ENCODE data around the genes PCF11, DLG2 and CCDC81.

DNA sequence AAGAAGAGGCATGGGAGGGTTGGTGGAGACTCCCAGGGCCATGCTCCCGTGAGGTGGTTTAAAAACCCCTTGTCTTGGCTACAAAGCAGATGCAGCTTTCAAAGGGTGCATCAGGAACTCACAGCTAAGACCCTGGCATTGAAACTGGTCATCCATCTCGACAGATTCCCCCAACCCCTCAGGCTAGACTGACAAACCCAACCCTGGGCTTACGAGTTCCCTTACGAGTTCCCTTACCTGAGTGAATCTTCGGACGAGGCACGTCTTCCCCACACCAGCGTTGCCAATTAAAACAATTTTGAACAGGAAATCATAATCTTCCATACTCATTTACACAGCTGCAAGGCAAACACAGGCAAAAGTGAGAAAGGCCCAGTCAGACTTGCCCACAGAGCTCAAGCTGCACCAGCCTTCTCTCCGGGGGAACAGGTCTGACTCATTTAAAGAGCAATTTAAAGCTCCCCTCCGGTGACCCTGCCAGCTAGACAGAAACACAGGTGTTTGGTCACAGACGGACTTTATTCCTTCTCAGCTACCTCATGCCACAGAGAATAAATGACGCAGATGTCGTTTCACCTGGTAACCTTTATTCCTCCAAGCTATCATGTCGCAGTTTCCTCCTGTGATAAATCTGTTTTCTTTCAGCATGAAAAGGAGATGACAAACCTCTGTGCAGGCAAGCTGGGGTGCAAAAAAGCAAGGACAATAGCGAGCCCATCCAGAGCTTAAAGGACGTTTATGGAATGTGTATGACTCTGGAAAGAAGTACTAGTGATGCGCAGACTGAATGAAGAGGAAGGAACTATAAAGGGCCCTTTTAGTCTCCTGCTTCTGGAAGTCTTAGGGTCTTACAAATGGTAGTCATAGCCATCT is 74.5 kb downstream of the RAB30 start:
- PRO-cap = no peak
- RAMPAGE, long total RNA, 2 experiments = no peak in any of the 2 experiments

DNA sequence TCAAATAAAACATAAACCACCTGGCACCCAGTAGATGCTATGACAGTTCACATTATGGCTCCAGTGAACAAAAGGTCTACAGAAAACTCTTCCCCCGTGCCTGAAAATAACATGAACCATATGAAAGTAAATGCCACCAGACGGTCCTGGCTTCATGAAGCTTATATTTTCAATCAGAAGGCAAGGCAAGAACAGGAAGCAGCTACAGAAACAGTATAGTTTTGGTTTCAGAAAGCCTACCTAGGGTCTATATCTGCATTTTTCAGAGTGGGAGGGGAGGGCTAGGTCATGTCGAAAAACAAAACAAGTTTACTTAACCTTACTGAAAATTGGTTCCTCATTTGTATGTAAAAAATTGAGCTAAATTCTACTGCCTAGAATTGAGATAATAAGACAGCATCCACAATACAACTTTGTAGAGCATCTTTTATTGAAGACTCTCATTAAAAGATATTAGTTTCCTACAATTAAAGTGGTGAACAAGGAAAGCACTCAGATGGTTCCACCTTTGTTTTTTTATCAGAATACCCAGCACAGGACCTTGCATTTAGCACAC is 9.7 kb downstream of the RAB30 start:
- PRO-cap = no peak
- RAMPAGE, long total RNA, 2 experiments = no peak in any of the 2 experiments

GRCh38 chr11:83070275-83070694 is 1.4 kb downstream of the RAB30 start:
- PRO-cap = no peak
- RAMPAGE, long total RNA, 2 experiments = no peak in any of the 2 experiments

DNA sequence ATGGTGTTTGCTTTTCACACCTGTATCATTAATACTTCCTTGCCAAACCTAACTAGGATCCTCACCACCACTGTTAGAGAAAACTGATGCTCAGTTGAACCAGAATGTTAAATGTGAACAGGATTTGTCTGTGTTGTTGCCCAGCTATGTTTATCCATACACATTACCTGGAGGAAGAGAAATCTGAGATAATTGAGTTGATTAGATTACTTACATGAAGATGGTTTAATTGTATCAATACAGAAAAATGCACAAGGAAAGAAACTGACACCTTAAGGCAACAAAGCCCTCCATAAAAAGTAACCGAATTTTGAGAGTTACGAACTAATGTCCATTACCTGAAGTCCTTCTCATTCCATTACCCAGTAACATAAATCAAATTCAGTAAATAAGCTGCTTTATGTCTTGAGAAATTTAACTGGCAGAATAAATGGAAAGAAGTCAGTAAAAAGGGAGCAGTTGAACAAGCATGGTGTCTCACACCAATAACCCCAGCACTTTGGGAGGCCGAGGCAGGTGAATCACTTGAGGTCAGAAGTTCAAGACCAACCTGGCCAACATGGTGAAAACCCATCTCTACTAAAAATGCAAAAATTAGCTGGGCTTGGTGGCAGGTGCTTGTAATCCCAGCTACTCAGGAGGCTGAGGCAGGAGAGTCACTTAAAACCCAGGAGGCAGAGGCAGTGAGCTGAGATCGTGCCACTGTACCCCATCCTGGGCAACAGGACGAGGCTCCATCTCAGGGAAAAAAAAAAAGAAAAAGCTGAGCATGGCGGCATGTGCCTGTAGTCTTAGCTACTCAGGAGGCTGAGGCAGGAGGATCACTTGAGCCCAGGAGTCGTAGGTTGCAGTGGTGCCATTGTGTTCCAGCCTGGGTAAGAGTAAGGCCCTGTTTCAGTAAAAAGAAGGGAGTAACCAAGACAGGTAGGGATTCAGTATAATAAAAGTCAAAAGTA is 7.7 kb upstream of the RAB30 start:
- PRO-cap = no peak
- RAMPAGE, long total RNA, 2 experiments = no peak in any of the 2 experiments

GRCh38 chr11:83128744-83129133 is 28.2 kb upstream of the PCF11 start:
- PRO-cap = no peak
- RAMPAGE, long total RNA, 2 experiments = no peak in any of the 2 experiments

DNA sequence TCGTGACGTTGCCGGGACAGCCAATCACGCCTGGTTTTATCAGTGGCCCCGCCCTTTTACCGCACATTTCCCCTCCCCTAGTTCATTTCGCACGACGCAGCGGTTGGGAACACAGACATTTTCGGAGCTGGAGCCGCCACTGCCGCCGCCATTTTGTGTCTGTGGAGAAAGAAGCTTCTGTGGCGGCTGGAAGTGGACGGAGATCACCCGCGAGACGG is at the start of gene PCF11:
TSS of gene PCF11 (plus strand) at position 90 of the 218 bp plus-strand sequence.
- PRO-cap = bidirectional peak, plus-strand start at position 114 of the sequence, minus-strand start outside the sequence
- RAMPAGE, long total RNA, 2 experiments = start-site peak on the plus strand in 2 of 2 experiments, centred at positions 111 to 115 of the sequence, 175 to 272 reads per replicate

DNA sequence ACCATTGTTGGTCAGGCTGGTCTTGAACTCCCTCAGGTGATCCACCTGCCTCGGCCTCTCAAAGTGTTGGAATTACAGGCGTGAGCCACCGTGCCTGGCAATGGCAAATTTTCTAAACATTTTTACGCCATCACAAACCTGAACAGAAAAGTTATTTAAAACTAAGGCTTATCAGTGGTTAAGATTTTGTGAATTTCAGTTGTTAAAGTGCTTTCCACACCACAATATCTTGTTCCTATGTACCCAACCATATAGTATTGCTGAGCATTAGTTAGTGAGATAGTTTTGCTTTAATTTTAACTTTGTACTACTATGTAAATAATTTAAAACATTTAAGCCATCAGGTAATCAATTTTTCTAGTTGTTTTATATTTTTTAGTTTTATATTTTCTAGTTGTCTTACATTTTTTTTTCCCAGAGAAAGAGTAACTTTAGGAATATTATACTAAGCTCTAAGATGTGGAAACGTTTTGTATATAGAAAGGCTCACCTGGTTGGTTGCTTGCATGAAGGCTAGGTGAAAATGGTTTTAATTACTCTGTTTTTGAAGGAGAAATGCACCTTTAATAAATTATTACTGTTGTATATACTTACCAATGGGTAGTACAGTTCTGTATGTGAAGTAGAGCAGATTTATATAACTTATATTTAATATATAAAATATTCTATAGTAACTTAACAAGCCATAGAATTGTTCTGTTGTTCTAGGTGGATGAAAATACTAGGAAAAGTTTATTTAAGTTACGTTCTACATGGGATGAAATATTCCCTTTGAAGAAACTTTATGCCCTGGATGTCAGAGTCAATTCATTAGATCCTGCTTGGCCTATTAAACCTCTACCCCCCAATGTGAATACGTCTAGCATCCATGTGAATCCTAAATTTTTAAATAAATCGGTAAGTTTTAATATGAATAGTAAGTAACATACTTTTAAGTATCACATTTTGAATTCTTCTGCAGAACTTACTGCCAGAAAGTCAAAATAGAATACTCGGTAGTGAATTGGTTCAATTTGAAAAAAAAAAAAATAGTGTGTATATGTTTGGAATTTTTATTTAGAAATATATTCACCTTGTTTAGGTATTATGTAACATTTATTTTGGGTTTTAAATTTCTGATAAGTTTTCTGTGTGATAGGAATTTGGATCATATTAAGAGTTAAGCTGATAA is 6.4 kb downstream of the PCF11 start:
- PRO-cap = no peak
- RAMPAGE, long total RNA, 2 experiments = no peak in any of the 2 experiments

DNA sequence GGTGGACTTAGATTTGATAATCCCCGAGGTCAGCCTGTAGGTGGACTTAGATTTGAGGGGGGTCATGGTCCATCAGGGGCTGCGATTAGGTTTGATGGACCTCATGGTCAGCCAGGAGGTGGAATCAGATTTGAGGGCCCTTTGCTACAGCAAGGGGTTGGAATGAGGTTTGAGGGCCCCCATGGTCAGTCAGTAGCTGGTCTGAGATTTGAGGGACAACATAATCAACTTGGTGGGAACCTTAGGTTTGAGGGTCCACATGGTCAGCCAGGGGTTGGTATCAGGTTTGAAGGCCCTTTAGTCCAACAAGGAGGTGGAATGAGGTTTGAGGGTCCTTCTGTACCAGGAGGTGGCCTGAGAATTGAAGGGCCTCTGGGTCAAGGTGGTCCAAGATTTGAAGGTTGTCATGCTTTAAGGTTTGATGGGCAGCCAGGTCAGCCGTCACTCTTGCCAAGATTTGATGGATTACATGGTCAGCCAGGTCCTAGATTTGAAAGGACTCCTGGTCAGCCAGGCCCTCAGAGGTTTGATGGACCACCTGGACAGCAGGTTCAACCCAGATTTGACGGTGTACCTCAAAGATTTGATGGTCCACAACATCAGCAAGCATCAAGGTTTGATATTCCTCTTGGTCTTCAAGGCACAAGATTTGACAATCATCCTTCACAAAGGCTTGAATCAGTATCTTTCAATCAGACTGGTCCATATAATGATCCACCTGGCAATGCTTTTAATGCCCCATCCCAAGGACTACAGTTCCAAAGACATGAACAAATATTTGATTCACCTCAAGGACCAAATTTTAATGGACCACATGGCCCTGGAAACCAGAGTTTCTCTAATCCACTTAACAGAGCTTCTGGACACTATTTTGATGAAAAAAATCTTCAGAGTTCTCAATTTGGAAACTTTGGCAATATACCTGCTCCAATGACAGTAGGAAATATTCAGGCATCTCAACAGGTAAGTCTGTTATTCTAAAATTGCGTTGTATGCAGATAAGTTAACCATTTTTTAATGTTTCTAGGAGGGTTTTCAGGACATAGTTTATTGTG is 12.4 kb downstream of the PCF11 start:
- PRO-cap = no peak
- RAMPAGE, long total RNA, 2 experiments = no peak in any of the 2 experiments

DNA sequence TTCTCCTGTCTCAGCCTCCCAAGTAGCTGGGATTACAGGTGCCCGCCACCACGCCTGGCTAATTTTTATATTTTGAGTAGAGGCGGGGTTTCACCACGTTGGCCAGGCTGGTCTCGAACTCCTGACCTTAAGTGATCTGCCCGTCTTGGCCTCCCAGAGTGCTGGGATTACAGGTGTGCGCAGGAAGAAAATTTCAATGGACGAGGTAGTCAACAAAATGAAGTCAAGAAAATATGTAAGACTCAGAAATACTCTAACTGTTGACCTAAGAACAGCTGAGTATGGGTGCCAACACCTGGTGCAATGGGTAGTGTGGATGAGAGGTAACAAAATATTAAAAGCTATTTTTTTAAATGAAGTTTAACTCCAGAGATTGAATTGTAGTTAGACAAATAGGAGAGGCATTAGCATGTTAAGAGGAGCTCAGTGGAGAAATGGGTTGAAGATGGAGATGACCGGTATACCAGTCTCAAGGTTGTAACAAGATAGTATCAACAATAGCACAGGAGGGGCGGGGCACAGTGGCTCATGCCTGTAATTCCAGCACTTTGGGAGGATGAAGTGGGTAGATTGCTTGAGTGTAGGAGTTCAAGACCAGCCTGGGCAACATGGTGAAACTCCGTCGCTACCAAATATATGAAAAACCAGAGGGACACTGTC is 6.2 kb upstream of the ANKRD42 start:
- PRO-cap = no peak
- RAMPAGE, long total RNA, 2 experiments = no peak in any of the 2 experiments

- PRO-cap = no peak
- RAMPAGE, long total RNA, 2 experiments = no peak in any of the 2 experiments
Measured at GRCh38 chr11:83691313-83691940, 405.3 kb upstream of the CCDC90B start.

DNA sequence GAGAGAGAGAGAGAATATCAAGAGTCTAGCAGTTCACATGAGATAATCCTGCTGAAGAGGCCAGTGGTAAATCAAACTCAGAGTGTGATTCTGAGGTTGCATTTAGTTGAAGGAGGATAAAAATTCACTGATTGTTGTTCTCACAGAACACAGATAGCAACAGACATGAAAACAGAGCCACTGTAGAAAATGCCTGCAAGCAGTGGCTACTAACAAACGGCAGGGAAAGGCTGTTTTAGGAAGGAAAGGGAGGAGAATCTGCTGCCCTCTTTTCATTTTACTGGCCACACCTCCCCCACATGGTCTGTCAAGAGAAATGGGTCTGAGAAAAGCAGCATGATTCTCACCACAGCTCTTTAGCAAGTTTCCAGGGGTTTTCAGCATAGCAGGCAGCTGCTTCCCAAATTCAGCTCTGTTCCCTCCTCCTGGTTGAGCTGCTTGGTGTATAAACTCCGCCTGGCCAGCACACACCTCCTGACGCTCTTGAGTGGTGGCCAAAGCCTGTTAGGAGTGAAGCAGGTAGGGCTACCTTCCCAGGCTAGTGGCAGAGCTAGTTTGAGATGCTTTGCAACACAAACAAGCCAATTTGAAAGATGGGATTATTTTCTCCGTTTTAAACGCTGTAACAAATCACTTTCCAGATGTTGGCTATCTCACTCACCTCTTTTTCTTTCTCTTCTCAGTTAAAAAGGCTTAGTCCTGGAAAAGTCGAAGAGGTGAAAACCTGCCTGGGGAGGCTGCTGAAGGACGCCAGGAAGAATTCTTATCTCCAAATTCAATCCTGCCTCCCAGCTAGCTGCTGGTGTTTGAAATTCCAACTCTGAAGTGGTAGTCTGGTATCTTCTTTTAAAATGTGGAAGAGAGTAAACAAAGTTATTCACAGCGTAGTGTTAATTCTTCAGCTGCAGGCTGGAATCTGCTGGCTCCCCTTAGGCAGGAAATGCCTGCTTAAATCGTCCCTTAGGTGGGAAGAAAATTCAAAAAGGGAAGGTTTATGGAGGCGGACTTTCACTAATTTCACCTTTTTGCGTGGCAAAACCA is 438.7 kb upstream of the CCDC90B start:
- PRO-cap = no peak
- RAMPAGE, long total RNA, 2 experiments = start-site peak on the minus strand in 1 of 2 experiments, centred at position 627 of the sequence, 14 reads per replicate

- PRO-cap = no peak
- RAMPAGE, long total RNA, 2 experiments = no peak in any of the 2 experiments
Measured at GRCh38 chr11:84476466-84476914, 1150.7 kb downstream of the DLG2 start.

- PRO-cap = unidirectional peak, plus-strand start at chr11:84720787
- RAMPAGE, long total RNA, 2 experiments = no peak in any of the 2 experiments
Measured at GRCh38 chr11:84720584-84721573, 906.3 kb downstream of the DLG2 start.

DNA sequence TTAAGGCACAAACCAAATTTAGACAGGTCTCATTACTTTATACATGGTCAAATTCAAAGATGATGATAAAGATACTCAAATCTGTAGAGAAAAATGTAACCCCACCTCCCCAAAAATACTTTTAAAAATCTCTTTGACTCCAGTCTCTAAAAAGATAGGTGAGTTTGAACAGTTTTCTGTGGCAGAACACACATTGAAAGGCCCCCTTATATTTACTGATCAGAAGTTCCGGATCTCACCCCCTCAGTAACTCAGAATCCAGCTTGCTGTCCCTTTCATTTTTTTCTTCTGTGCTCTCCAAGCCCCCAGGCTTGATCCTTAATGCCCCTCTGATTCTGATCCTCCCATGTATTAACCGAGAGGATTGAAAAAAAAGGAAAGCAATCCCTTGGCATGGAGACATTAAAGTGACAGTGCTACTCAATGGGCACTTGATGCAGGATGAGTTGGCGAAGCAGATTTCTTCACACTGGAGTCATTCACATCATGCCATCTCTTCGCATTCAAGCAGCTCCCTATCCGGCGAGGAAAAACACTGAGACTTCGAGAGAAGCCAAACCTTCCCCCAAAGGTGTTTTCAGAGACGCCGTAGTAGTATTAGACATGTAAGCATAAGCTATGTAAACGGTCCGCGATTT is at the start of gene DLG2:
TSS of gene DLG2 (minus strand) at position 366 of the 638 bp plus-strand sequence.
- PRO-cap = bidirectional peak, plus-strand start at position 478 of the sequence, minus-strand start at position 409 of the sequence
- RAMPAGE, long total RNA, 2 experiments = start-site peak on the minus strand in 2 of 2 experiments, centred at positions 309 to 346 of the sequence, 62 to 107 reads per replicate

DNA sequence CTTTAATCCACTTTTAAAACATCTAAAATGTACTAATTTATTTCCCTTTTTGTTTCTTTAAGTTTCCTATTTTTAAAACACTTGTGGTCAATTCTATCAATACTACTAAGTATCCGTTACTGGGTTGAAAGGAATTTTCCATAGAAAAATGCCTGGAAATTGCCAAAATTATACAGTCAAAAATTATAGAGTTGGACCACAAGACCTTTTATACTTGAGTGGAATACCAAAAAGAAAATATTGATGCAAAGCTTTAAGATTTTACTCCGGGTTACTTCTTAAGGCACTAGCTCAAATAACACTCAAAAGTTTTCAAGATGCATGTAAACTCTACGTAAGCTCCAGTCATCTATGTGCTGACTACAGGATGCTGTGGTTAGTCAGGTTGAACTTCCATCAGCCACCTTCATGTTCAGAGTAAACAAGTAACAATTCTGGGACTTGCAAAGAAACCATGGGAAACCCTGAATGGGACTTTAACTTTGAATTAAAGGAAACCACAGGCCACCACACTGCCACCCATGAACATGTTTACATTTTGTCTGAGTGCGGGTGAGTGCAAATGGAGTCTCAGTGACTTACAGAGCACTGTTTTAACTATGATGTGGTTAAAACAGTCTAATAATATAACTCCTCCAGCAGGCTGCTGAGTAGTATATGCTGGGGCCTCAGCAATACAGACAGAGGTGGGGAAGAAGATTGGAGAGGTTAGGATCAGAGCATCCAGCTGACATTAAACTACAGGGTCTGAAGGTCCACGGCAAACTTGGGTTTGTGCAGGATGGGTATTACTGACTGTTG is 12.8 kb upstream of the SYTL2 start:
- PRO-cap = no peak
- RAMPAGE, long total RNA, 2 experiments = no peak in any of the 2 experiments

DNA sequence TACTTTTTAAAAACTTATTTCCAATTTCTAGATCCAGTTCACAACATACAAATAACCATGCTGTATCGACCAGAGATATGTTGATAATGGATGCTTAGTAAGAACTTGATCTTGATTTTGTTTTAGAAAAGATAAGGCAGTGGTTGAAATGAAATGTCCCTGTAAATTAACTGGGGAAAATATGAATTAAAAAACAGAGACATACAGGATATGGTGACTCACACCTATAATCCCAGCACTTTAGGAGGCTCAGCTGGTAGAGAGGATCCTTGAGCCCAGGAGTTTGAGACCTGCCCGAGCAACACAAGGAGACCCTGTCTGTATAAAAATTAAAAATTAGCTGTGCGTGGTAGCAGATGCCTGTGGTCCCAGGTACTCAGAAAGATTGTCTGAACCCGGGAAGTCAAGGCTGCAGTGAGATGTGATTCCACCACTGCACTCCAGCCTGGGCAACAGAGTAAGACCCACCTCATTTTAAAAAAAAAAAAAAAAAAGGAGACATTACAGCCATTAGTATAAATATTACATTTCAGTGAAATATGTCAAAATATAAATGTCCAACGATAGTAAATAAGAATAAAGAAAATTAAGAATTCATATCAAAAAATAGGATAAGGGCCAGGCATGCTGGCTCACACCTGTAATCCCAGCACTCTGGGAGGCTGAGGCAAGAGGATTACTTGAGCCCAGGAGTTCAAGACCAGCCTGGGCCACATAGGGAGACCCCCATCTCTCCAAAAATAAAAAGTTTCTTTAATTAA is 4.5 kb downstream of the PICALM start:
- PRO-cap = unidirectional peak, minus-strand start at position 391 of the sequence
- RAMPAGE, long total RNA, 2 experiments = no peak in any of the 2 experiments

GRCh38 chr11:86183753-86184167 is 60.8 kb upstream of the EED start:
- PRO-cap = no peak
- RAMPAGE, long total RNA, 2 experiments = no peak in any of the 2 experiments

DNA sequence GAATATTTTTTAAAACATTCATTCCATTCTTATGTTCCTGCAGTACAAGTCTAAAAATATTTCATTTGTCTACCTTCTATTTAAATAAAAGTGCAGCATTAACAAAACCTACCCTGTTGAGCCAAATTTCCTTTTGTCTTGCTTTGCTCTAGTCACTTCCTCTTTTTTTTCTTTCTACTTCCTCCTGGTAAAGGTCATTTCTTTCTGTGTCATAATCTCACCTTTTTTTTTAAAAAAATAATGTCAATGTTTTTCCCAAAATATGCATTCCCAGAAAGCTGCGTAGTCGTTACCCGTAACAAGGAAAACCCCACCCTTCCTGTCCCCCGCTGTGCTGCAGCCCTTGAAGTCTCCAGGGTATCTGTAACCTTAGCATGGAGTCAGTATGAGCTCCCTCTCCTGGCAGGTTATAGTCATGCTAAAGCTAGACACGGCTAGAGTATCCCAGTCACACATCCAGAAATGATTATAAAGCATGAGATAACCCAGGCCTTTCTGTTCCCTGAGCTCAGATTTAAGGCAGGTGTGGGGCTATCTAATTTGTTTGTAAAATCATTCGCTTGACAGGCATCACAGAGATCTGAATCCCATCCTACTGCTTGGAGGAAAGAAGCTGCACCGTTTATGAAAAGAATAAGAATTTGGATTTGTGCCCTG is 51.1 kb upstream of the EED start:
- PRO-cap = bidirectional peak, plus-strand start at position 455 of the sequence, minus-strand start at position 321 of the sequence
- RAMPAGE, long total RNA, 2 experiments = no peak in any of the 2 experiments

- PRO-cap = no peak
- RAMPAGE, long total RNA, 2 experiments = no peak in any of the 2 experiments
Measured at GRCh38 chr11:86374543-86375145, at the start of gene CCDC81. CCDC81 (plus strand) TSS chr11:86374887.

DNA sequence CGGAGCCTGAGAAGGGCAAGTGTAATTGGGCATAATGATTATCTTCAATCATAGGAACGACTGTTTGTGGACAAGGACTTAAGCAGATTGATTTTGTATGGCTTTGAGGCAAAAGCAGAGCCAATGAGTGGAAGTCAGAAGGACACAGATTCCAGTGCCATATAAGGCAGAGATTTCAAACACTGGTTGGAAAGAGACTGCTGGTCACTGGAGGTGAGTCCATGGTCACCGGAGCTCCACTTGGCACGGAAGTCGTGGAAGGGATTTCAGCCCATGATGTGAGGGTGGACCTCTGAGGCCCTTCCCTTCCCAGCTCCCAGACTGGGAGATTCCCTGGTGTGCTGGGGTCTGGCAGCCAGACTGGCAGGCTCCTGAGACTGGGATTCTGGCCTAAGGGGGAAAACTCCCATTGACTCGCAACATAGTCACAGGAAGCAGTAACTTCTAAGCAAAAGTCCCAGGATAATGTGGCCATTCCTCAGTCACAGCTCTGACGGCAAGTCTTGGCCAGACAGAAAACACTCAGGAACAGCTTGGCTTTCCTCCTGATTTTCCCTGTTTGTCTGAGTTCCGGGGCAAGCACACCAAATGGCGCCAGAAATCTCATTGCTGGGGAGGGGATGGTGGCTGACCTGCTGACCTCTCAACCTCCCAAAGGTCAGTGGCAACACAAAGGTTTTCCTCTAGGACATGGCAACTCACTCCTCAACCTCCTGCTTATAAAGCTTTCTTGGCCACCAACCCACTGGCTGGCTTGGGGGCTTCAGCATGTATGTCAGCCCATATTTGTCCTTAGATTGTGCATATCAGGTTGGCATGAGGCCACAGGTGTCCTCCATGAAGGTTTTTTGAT is 99.4 kb downstream of the CCDC81 start:
- PRO-cap = bidirectional peak, plus-strand start at position 336 of the sequence, minus-strand start at position 89 of the sequence; unidirectional peak, plus-strand start at position 474 of the sequence
- RAMPAGE, long total RNA, 2 experiments = no peak in any of the 2 experiments